Measurements from ENCODE around the genes OR2J3 and HLA-E.

- PRO-cap, 4 experiments, result no peak in any of the 4 experiments
- RAMPAGE, long total RNA, 2 experiments, result no peak in any of the 2 experiments
Observed at GRCh38 chr6:29107776-29108219, at the start of gene OR2J3. TSS of gene OR2J3 (plus strand) at chr6:29108058.

GRCh38 chr6:29628998-29629180, 4.1 kb downstream of the GABBR1 start:
- PRO-cap, 4 experiments, result no peak in any of the 4 experiments
- RAMPAGE, long total RNA, 2 experiments, result no peak in any of the 2 experiments

DNA sequence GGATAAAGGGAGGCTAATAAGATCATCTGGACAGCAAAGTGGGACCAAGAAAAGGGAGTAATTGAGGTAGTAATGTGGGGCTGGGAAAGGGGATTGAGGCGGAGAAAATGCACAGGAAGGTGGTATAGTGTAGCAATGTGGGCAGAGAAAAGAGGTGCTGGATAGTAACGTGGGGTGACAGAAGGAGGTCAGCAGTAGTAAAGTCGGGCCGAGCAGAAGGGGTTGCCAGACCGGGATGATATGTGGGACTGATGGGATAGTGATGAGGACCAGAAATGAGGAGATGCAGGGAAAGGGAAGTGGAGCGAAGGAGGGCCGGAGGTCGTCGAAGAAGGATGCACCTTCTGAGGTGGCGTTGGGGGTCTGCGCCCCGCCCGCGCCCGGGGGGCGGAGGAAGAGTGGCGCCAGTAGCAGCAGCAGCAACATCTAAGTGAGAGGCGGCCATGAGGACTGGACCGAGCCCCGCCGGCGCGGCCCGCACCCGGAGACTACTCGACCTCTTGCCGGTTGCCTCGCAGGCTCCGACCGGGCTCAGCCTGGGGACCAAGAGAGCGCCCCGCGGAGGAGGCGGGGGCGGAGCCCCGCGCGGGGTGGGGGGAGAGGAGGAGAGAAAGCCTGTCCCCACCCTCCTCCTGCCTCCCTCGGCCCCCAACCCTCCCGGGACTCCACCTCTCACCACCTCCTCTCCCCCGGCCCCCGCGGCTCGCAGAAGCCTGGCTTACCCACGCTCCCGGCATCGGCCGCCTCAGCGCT, 847 bp downstream of the GABBR1 start:
- PRO-cap, 4 experiments, result peak in 1 of 4 experiments; most common plus-strand start position 678 of the sequence (in 1); most common minus-strand start position 533 of the sequence (in 1)
- RAMPAGE, long total RNA, 2 experiments, result no peak in any of the 2 experiments

- PRO-cap, 4 experiments, result no peak in any of the 4 experiments
- RAMPAGE, long total RNA, 2 experiments, result no peak in any of the 2 experiments
Observed at GRCh38 chr6:29641720-29642079, 8.7 kb upstream of the GABBR1 start.

- PRO-cap, 4 experiments, result peak in 1 of 4 experiments; most common minus-strand start chr6:29708515 (in 1)
- RAMPAGE, long total RNA, 2 experiments, result no peak in any of the 2 experiments
Observed at GRCh38 chr6:29708251-29709463, 14.6 kb upstream of the HLA-F start.

DNA sequence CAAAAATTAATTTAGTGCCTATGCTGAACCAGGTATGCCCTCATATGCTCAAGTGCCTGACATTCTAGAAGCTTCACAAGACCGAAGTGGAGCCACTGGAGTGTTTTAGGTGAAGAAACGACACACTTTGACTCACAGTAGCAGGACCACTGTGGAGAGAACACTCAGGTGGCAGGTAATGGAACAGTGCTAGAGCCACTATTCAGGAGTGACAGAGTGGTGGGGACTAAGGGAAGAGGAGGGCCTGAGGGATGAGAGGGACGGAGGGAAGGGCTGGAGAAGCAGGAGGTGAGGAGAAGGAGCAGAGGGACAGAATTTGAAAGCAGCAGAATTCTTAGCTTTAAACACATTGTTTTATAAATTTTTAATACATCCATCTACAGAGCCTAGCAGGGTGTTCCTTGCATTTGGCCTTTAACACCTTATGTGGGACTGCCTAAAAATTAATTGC, 1.8 kb upstream of the HLA-F start:
- PRO-cap, 4 experiments, result peak in 2 of 4 experiments; most common plus-strand start position 259 of the sequence (in 2)
- RAMPAGE, long total RNA, 2 experiments, result no peak in any of the 2 experiments

DNA sequence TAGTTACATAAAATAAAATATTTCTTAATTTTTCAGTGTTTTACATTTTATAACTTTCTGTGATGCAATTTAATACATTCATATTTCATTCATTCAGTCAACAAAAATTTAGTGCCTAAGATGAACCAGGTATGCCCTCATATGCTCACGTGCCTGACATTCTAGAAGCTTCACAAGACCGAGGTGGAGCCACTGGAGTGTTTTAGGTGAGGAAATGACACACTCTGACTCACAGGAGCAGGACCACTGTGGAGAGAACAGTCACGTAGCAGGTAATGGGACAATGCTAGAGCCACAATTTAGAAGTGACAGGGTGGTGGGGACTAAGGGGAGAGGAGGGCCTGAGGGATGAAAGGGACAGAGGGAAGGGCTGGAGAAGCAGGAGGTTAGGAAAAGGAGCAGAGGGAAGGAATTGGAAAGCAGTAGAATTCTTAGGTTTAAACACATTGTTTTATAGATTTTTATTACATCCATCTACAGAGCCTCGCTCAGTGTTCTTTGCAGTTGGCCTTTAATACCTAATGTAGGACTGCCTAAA, 17.6 kb upstream of the HLA-A start:
- PRO-cap, 4 experiments, result peak in 4 of 4 experiments; most common plus-strand start position 244 of the sequence (in 3)
- RAMPAGE, long total RNA, 2 experiments, result no peak in any of the 2 experiments

DNA sequence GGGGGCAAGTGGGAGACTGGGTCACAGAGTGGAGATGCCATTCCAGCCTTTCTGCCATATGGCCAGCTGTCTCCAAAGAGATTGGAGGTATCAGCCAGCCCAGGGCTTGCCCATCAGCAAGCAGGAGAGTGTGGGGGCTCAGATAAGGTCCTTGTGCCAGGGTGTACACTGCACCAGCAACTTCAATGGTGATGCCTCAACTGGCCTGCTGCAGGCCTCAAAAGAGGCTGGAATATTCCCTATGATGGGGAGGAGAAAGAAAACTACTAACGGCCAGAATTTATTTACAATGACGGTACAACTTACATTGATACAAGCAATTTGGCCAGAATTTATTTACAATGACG, 186 bp upstream of the TRIM10 start:
- PRO-cap, 4 experiments, result peak in 1 of 4 experiments; most common minus-strand start position 60 of the sequence (in 1)
- RAMPAGE, long total RNA, 2 experiments, result no peak in any of the 2 experiments

- PRO-cap, 4 experiments, result peak in 4 of 4 experiments; most common plus-strand start chr6:30207280 (in 3); most common minus-strand start chr6:30207129 (in 2)
- RAMPAGE, long total RNA, 2 experiments, result no peak in any of the 2 experiments
Observed at GRCh38 chr6:30206600-30207708, 6.3 kb downstream of the TRIM26 start.

GRCh38 chr6:30211066-30211682, 2.0 kb downstream of the TRIM26 start:
- PRO-cap, 4 experiments, result no peak in any of the 4 experiments
- RAMPAGE, long total RNA, 2 experiments, result no peak in any of the 2 experiments

GRCh38 chr6:30329215-30329799, 2.6 kb downstream of the TRIM39 start:
- PRO-cap, 4 experiments, result no peak in any of the 4 experiments
- RAMPAGE, long total RNA, 2 experiments, result no peak in any of the 2 experiments

GRCh38 chr6:30487651-30488083, 1.6 kb upstream of the HLA-E start:
- PRO-cap, 4 experiments, result peak in 3 of 4 experiments; most common plus-strand start chr6:30488025 (in 1); most common minus-strand start chr6:30487891 (in 3)
- RAMPAGE, long total RNA, 2 experiments, result no peak in any of the 2 experiments

DNA sequence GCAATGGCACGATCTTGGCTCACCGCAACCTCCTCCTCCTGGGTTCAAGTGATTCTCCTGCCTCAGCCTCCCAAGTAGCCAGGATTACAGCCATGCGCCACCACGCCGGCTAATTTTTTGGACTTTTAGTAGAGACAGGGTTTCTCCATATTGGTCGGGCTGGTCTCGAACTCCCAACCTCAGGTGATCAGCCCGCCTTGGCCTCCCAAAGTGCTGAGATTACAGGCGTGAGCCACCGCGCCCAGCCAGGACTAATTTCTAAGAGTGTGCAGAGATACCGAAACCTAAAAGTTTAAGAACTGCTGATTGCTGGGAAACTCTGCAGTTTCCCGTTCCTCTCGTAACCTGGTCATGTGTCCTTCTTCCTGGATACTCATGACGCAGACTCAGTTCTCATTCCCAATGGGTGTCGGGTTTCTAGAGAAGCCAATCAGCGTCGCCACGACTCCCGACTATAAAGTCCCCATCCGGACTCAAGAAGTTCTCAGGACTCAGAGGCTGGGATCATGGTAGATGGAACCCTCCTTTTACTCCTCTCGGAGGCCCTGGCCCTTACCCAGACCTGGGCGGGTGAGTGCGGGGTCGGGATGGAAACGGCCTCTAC, at the start of gene HLA-E:
TSS of gene HLA-E (plus strand) at position 484 of the 604 bp plus-strand sequence.
- PRO-cap, 4 experiments, result peak in 4 of 4 experiments; most common plus-strand start position 487 of the sequence (in 4); most common minus-strand start position 260 of the sequence (in 4)
- RAMPAGE, long total RNA, 2 experiments, result start-site peak on the plus strand in 2 of 2 experiments, centred at position 496 of the sequence, 4,016 to 4,894 reads per replicate; start-site peak on the minus strand in 1 of 2 experiments, centred at position 245 of the sequence, 13 reads per replicate

DNA sequence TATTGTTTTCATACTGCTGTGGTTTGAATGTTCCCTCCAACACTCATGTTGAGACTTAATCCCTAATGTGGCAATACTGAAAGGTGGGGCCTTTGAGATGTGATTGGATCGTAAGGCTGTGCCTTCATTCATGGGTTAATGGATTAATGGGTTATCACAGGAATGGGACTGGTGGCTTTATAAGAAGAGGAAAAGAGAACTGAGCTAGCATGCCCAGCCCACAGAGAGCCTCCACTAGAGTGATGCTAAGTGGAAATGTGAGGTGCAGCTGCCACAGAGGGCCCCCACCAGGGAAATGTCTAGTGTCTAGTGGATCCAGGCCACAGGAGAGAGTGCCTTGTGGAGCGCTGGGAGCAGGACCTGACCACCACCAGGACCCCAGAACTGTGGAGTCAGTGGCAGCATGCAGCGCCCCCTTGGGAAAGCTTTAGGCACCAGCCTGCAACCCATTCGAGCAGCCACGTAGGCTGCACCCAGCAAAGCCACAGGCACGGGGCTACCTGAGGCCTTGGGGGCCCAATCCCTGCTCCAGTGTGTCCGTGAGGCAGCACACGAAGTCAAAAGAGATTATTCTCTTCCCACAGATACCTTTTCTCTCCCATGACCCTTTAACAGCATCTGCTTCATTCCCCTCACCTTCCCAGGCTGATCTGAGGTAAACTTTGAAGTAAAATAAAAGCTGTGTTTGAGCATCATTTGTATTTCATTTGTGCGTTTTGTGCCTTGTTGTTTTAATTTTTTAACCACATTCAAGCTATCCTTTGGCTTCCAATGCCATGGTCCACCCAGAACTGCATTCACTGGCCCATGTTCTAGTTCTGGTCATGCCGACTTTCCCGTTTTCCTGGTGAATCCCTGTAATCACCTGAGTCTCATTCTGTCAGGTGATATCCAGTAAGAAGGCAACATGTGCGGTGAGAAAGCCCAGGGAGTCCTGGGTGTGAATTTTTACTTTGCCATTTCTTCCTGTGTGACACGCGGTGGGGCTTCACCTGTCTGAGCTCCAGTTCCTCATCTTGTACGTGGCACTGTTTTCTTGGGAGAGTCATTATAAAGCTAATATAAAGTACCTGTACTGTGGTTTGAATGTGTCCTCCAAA, 4.5 kb downstream of the HLA-E start:
- PRO-cap, 4 experiments, result peak in 2 of 4 experiments; most common plus-strand start position 240 of the sequence (in 2)
- RAMPAGE, long total RNA, 2 experiments, result no peak in any of the 2 experiments

GRCh38 chr6:30494600-30495080, 5.3 kb downstream of the HLA-E start:
- PRO-cap, 4 experiments, result no peak in any of the 4 experiments
- RAMPAGE, long total RNA, 2 experiments, result no peak in any of the 2 experiments

DNA sequence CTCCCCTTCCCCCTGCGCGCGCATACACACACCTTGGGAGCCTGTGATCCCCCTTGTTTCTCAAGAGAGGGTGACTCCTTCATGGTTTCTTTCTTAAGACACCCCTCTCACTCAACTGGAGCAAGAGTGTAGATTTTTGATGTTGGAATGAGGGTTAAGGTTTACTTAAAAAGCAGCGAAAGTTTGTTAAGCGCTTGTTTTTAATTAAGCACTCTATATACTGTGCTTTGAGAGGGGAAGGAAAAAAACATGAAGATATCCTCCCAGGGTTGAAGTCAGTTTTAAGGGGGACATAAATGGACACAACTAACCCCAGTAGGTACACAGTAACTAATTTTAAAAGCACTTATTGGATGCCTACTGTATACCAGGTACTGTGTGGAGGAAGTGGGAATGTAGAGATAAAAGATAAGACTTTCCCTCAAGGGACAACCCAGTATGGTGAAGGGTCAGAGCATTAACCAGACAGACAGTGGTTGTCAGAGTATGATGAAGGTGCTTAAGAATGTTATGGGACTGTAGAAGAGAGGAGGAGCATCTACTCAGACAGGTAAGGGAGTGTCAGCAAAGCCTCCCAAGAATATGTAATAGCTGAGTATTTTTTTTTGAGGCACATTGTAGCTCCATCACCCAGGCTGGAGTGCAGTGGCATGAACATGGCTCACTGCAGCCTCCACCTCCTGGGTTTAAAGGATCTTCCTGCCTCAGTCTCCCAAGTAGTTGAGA, 836 bp downstream of the ABCF1 start:
- PRO-cap, 4 experiments, result no peak in any of the 4 experiments
- RAMPAGE, long total RNA, 2 experiments, result no peak in any of the 2 experiments

DNA sequence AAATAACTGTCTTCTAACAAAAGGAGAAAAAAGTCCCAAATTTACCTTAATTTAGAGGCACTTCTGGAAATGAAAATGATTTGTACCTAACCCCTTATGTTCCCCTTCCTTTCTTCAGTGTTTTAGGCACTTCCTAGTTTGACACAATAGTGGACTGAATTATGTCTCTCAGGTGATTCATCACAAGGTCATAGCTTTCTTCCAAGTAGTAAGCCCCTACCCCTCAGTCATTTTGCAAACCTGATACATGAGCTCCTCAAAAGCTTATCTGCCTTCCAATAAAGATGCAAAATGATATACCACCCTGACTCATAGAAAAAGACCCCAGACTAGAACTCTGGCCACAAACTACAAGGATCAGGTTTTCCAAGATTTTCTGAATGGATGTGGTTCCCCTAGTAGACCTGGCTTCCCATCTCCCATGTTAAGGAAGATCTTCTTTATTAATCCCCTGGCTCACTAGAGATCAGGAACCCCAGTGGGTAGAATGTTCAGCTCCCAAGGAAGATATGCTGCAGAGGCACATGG, 3.7 kb downstream of the PPP1R10 start:
- PRO-cap, 4 experiments, result peak in 1 of 4 experiments; most common minus-strand start position 231 of the sequence (in 1)
- RAMPAGE, long total RNA, 2 experiments, result no peak in any of the 2 experiments

GRCh38 chr6:30616188-30617079, 609 bp downstream of the PPP1R10 start:
- PRO-cap, 4 experiments, result peak in 1 of 4 experiments; most common plus-strand start chr6:30616276 (in 1)
- RAMPAGE, long total RNA, 2 experiments, result no peak in any of the 2 experiments

- PRO-cap, 4 experiments, result no peak in any of the 4 experiments
- RAMPAGE, long total RNA, 2 experiments, result no peak in any of the 2 experiments
Observed at GRCh38 chr6:30625269-30626228, 1.1 kb upstream of the ATAT1 start.

DNA sequence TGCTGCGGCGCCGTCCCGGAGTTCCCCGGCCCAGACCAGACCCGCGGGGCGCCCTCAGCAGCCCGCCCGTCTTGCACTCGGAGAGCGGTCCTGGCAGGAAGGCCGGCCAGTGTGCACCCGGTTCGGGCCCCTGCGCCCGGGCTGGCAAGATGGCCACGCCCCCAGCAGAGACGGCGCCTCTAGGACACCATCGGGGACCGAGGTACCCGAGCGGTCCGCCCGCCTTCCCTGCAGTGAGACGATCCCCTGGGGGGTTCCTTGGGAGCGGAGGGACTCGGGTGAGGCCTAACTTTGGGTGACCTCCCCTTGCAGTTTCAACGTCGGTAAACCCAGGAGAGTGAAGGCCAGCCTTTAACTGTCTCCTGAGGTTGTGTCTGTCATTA, 703 bp downstream of the C6orf136 start:
- PRO-cap, 4 experiments, result peak in 1 of 4 experiments; most common plus-strand start position 167 of the sequence (in 1); most common minus-strand start position 73 of the sequence (in 1)
- RAMPAGE, long total RNA, 2 experiments, result no peak in any of the 2 experiments